Bronchial lymph node (tissue), 1 donor: ENCODE measurements around the gene SLC22A4.

DNA sequence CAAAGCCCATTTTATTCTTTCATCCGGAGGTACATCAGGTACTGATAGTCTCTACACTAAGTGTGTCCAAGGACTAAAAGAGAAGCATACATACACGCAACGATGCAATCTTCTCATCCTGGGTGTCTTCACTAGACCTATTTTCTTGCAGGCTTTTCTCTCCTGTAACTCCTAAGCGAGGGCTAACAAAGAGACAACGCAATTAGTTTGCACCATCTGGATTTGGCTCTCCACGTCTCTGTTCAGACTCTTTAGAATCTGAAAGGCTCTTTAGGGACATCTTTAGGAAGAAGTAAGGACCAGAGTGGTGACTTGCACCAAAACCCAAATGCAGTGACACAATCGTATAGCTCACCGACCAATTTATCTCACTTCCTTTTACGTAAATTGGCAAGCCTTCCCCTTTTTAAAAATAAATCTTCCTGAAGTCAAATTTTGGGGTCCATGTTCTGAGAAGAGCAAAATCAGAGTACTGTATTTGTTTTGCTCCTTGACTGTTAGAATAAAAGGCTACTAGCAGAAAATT, 829 bp downstream of the MEIKIN start:
- PRO-cap, result no peak

- PRO-cap, result no peak
Observed at GRCh38 chr5:131983248-131983454, 28.3 kb downstream of the ACSL6 start.

DNA sequence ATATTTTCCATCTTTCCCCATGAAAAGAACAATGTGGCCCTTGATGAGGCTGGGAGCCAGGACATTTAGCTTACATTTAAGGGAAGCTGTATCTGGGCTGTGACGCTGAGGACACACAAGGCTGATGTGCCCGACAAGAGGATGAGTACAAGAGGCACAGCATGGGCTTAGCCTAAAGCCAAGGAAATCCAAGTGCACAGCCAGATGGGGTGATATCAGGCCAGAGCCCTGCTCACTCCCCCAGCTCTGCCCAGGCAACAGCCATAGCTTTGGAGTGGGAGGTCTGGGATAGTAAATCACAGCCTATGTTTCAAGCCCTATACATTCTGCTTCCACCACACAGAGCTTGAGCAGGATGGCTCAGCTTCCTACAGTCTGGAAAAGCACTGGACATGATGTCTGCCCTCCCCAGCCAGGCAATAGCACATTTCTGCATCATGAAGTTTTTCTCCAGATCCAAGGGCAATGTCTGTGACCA, 28.0 kb downstream of the ACSL6 start:
- PRO-cap, result no peak

GRCh38 chr5:132099039-132099398, 25.4 kb downstream of the CSF2 start:
- PRO-cap, result no peak

- PRO-cap, result no peak
Observed at GRCh38 chr5:132221808-132222368, 5.8 kb downstream of the P4HA2 start.

DNA sequence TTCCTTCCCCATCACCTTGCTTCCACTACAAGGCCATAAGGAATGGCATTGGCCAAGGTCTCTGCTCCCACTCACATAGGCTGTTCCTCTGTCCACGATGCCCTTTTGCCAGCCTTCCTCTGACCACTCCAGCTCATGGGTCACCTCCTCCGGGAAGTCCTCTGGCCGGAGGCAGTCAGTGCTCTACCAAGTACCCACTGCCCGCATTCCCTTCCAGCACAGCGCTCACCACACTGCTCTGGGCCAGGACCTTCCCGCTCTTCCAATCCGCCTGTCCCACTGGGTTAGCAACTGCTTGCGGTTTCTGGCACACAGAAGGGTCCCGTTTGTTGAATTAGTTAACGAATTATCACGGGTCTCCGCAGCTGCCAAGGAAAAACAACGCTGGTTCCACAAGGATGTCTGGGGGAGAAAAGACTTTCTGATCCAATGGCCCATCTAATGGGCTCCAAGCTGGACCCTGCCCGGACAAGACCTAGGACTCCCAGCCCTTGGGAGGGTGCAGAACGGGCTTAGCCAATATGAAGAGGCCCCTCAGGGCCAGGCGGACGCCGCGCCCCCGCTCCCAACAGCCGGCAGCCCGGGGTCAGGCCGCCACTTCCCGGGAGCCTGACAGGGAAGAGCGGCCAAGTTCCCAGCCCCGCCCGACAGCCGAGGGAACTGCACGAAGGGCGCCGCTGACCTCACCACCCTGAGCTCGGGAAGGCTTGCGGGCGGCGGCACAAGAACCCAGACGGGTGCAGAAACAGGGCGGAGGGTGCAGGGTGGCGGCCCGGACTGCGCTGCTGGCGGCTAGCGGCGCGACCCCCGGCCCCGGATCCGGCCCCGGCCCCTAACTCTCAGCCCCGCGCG, 570 bp downstream of the P4HA2 start:
- PRO-cap, result no peak

DNA sequence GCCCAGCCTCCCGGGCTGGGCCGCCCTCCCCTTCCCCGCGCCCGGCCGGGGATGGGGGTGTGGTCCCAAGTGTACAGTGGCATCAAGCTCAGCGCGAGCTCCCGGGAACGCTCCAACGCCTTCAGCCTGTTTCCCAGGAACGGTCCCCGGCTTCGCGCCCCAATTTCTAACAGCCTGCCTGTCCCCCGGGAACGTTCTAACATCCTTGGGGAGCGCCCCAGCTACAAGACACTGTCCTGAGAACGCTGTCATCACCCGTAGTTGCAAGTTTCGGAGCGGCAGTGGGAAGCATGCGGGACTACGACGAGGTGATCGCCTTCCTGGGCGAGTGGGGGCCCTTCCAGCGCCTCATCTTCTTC, at the start of gene SLC22A4:
SLC22A4 (plus strand) TSS at position 68 of the 359 bp plus-strand sequence.
- PRO-cap, result bidirectional peak, plus-strand start at position 82 of the sequence, minus-strand start outside the sequence

- PRO-cap, result no peak
Observed at GRCh38 chr5:132301915-132302346, 7.7 kb downstream of the SLC22A4 start.

DNA sequence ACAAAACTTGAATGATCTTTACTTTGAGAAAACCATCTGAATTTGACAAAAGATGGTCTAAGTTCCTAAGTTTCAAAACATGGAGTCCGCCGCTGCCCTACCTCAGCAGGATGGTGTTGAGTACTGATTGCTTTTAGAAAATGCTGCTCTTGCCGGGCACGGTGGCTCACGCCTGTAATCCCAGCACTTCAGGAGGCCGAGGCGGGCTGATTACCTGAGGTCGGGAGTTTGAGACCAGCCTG, 42.5 kb downstream of the SLC22A5 start:
- PRO-cap, result no peak

GRCh38 chr5:132422630-132423203, 53.2 kb downstream of the SLC22A5 start:
- PRO-cap, result bidirectional peak, plus-strand start at chr5:132422985, minus-strand start at chr5:132422817

DNA sequence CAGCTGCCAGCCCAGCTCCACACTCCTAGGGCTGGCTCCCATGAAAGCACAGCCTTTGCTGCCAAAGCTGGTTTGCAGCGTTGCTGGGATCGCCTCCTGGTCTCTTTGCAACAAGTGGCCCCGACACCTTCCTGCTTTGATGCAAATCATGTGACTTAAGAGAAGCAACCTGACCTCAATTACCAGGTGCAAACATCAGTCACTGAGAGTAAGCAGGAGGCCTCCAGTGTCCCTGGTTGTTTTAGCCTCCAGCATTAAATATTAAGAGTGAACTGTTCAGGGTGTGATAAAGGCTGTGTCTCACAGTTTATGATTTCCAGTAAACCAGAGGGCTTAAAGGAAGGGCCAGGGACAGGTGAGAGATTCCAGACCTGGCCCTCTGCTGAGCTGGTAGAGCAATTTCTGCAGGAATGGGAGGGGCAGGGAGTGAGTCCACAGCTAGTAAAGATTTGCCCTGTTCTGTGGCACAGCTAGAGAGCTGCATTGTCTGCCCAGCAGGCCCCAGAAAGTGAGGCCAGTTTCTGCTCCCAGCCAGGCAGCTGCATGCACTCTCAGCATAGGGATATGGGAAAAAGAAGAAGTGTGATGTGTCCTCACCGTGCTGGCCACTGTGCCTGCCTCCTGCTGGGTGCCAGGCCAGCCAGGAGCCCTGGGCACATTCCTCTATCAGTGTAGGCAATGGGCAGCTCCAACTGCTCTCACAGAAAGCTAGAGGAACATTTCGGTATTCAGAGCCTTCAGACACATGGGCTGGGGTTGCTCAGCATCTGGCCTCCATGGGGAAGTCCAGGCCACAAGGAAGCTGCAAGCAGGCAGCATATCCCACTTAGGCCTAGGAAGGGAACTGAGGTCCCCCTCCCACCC, 58.1 kb downstream of the SLC22A5 start:
- PRO-cap, result bidirectional peak, plus-strand start at position 205 of the sequence, minus-strand start at position 107 of the sequence

DNA sequence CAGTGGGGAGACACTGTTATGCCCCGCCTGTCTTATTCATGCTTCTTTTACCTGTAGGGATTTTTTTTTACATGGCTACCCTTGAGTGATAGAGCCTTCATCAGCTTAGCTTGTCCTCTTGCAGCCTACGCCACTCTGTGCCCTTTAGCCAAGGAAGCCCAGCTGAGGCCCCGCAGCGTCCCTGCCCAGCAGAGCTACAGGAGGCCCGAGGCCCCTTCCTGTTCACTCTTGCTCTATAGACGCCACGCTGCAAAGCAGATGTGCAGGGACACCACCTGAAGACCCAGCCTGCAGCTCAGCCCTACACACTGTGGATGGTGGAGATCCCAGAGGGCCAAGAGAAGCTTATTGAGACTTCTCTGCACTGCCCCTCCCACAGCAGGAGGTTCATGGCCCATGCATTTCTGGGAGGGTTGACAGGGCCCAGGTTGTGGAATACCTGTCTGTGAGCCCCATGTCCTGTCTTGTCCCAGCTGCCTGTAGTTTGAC, 33.6 kb downstream of the IRF1 start:
- PRO-cap, result no peak

DNA sequence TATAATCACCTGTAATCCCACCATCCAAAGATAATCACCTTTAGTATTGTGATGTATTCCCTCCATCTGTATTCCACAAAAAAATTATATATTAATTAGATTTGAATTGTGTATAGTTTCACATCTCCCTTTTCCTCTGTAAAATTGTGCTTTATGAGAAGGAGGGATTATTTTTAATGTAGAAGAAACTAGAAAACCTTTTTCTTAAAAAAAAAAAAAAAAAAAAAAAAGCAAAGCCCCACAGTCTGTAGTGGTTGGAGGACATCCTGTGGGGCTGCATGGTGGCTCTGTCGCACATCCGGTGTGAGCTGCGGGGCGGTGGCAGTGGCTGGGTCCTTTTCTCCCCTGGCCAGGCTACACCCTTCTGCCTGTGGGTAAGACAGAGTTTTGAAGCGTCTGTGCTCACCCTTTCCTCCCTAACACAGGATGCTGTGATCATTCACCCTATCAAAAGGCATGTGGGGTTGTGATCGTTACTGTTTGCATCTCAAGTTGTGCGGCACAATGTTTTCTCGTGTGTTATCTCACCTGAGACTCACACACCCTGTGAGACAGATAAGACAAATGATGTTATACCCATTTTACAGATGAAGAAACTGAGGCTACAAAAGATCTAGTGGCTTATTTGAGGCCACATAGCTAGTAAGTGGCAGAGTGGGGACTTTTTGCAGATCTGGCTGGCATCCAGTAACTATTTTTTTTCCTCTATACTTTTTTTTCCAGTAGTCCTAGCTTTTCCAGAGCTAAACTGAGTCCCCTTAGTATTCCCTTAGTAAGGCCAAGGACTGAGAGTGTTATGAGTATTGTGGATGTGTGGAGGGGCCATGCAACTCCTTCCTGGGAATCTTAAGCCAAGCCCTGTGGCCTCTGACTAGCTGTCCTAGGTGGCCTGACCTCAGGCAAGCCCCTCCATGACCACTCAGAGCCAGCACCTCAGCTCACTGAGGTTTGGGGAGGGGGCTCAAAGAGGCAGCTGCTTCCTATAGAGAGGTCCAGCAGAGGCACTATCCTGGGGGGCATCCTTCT, 17.5 kb downstream of the IRF1 start:
- PRO-cap, result bidirectional peak, plus-strand start at position 382 of the sequence, minus-strand start at position 351 of the sequence; bidirectional peak, plus-strand start at position 504 of the sequence, minus-strand start at position 421 of the sequence

DNA sequence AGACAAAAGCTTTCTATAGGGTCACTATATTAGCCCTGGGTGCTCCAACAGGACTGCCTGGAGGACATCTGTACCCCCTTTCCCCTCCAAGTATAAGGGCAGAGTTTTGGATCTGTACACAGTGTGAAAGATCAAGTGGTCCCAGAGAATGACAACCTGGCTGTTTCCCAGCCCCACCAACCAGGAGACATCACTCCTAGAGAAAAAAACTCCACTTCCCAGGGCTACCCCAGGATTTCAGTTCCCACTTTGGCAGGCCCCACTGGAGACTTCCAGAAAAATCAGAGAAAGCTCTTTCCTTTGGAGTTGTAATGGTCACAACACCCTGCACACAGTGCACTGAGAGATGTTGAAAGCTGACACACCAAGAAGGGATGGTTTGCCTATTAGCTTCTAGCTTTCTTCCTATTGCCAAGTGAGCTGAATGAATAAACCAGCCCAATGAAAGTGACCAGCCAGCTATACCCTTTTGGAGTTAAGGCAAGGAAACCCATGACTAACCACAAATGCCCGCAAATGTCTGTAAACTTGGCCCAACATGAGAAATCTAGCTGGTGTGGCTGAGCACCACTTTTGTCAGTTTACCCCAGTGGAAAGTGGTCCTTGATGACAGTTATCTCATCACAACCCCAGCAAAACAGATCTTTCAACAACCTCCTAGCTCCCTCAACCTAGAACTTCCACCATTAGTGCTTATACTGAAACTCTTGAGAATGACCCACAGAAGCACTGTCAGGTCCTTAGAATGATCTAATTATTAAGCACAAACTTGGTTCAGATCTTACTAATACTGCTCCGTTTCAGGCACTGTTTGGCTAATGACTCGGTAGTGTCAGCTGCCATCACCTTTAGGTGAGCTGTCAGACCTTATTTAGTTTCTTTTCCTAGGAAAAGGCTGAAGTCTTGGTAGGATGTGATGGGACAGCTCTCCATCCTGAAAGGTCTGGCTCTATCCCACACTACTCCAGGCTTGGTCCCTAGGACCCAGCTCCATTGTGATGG, 11.3 kb downstream of the IRF1 start:
- PRO-cap, result unidirectional peak, plus-strand start at position 334 of the sequence

DNA sequence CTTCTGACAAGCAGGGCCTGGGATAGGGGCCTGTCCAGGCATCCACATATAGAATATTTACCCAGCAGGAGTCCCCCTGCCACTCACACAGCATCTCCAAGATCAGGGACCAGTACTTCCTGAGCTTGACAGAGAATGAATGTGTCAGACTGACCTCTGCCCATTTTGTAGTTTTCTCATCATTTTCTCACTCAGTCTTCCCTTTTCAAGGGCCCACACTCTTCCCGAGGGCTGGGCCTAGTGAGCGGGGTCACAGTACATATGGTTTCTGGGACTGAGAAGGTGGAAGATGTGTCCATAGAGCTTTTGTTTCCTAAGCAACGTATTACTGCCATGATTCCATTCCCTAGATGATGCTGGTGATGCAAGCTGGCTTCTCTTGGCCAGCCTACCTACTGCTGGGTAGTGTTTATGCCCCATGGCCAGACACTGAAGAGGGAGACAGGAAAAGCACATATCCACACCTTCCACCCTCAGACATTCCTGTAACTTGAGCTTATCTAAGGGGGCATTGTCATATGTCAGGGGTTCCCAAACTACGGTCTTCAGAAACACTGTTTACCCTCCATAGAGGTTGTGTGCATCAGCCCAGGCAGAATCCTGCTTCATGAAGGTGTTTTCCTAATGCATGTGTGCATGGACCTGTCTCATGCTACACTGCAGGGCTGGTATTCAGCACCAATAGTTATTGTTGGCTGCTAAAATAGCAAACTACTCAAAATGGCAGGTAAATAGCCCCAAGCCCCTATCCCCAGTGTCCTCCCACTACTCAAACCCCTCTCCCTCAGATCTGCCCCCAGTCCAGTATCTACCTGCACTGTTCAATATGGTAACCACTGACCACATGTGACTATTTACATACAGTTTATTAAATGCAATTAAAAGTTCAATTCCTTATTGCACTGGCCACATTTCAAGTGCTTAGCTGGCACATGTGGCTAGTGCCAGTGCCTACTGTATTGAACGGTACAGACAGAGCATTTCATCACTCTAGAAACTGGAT, 9.5 kb downstream of the IRF1 start:
- PRO-cap, result no peak

DNA sequence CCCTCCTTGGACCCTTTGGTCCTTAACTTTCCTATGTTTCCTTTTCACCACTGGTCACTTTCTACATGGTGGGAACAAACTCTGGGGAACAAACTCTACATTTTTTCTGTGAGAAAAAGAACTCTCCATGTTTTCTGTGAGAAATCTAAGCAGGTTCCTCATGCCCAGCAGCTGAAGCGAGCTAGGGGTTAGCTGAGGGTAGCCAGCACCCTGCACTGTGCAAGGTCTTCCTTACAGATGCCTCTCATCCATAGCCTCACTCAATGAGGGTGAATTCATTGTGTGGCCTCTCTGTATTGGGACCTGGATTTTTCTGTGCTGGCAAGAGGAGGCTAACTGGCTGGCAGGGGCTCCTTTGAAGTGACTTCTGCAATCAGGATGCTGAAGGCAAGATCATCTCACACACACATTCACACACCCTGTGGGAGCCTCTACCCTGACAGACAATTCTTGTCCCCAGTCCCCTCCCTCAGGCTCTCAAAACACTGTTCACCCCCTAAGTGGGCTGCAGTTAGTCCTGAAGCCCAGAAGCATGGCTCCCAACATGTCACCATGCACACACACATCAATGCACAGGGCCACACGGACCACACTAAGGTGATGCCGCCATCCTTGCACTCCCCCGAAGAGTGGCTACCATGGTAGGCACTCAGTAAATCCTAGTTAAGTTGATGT, 3.6 kb upstream of the IRF1 start:
- PRO-cap, result no peak

DNA sequence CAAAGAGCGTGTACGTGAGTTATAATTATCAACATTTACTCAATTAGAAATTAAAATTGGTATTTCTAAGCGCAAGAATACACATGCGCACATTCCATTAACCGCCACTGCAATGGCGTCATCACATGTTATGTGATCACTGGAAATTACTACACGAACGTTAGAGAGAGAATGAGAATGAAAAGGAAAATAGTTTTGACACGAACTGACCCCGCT, 405 bp upstream of the RAD50 start:
- PRO-cap, result no peak

GRCh38 chr5:132557527-132558275, 924 bp downstream of the RAD50 start:
- PRO-cap, result no peak

DNA sequence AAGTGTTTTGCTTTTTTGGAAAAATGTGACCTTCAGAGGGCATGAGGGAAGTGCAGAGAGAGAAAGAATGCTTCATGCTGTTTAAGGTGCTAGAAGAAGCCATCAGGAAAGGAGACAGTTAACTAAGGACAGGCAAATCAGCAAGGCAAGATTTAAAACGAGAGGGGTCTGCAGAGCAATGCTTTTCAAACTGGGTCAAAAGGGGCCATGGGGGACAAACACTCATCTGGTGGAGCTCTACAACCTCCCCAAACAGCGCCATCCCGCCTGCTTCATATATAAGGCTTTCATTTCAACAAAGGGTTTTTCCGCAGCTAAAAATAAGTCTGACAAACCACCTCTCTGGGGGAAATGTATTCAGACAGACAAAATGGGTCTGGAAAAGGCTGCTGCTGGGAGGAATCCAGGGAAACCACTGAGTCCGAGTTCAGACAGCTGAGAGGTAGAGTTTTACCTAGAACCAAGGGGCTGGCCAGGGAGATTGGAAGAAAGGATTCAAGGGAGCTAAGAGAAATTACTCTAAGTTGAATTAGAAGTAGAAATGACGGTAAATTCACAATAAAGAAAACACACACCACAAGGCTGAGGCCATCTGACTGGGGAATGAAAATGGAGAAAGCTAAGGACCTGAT, 8.3 kb upstream of the SEPTIN8 start:
- PRO-cap, result unidirectional peak, plus-strand start at position 368 of the sequence

GRCh38 chr5:132840956-132841529, 10.6 kb upstream of the SHROOM1 start:
- PRO-cap, result no peak